ENCODE data around the genes SRRM2, ZNF213 and ZNF75A.

DNA sequence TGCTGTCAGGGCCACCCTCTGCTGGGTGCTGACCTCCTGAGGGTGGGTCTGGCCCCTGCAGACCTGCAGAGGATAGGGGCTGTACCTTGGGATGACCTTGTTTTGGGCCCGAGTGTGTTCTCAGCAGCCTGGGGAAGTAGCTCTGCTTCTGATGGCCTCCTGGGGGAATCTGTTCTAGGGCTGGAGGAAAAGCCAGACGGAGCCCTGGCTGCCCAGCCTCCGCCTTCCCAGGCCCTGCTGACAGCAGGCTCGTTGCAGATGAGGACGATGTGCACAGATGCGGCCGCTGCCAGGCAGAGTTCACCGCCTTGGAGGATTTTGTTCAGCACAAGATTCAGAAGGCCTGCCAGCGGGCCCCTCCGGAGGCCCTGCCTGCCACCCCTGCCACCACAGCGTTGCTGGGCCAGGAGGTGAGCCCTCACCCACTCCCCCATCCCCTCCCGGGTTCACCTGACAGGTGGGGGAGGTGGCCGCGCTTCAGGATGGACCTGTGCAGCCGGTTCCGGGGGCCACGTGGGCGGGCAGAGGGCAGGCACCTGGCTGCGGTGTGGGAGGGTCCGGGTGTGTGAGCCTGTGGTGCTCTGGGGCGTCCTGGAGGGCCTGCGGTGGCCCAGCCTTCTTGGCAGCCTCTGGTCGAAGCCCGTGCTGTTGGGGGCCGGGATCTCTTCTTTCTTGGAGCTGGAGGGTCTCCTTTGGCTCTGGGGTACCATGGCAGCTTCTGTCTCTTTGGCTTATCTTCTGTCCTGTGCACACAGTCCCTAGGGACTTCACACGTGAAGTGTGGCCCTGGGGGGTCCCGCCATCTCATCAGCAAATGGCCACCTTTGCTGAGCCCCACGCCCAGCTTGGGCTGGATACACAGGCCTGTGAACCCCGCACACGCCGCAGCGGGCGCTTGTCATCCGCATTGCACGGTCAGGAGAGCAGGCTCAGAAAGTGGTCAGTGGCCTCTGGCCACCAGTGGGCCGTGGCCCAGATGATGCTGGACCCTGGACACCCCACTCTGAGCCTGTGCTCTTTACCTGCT lies 5.0 kb downstream of the E4F1 start:
- RRBS, 2 experiments: 91 to 93% methylated on average over 15 of the region's 36 CpGs

DNA sequence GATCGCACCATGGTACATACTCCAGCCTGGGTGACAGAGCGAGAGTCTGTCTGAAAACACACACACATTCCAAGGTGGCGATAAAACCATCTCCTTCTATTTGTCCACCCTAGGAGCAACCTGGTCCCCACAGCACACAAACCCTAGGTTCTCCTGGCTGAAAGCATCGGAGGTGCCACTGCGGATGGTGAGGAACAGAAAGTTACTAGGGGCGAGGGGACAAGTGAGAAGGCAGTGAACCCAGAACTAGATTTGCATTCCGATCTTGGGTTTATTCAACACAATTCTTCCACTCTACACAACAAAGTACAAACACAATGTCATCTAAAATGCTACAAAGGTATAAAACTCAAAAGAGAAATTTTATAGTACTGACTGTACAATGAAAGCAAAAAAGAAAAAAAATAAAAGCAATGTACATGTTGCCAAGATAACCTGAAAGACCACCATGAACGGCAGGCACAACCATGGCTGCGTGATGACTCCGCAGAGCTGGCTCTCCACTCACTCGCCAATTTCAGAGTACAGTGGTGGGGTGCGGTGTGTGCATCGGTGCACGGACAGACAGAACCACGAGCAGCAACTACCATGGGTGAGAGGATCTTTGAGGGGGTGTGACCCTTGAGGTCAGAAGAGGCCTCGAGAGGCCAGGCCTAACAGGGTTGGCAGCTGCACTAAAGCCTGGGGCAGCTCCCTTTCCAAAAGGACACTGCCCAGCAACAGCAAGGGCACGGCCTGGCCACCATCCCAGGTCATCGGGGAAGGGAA lies 1.7 kb upstream of the ECI1 start:
- RRBS, 2 experiments: no CpG with 5 or more reads among the region's 18 CpGs

DNA sequence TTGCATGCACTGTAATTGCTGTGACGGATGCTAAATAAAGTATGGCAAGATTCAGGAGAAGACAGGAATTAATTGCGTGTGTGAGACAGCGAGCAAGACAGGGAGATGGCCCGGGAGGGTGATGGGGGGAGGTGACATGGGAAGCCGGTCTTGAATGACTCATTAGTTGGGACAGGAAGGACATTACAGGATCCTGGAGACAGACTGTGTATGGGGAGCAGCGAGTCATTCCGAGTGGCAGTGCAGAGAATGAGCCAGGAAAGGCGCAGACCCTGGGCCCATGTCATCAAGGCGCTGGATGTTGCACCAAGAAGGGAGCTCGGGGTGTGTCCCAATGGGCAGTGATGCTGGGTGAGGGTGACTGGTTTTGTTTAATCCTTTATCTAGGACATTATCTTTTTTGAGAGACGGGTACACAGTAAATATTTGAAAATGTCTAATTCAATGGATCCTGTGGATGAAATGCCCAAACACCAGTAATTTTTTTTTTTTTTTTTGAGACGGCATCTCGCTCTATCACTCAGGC lies 6.4 kb downstream of the ABCA3 start:
- RRBS, 2 experiments: no CpG with 5 or more reads among the region's 13 CpGs

DNA sequence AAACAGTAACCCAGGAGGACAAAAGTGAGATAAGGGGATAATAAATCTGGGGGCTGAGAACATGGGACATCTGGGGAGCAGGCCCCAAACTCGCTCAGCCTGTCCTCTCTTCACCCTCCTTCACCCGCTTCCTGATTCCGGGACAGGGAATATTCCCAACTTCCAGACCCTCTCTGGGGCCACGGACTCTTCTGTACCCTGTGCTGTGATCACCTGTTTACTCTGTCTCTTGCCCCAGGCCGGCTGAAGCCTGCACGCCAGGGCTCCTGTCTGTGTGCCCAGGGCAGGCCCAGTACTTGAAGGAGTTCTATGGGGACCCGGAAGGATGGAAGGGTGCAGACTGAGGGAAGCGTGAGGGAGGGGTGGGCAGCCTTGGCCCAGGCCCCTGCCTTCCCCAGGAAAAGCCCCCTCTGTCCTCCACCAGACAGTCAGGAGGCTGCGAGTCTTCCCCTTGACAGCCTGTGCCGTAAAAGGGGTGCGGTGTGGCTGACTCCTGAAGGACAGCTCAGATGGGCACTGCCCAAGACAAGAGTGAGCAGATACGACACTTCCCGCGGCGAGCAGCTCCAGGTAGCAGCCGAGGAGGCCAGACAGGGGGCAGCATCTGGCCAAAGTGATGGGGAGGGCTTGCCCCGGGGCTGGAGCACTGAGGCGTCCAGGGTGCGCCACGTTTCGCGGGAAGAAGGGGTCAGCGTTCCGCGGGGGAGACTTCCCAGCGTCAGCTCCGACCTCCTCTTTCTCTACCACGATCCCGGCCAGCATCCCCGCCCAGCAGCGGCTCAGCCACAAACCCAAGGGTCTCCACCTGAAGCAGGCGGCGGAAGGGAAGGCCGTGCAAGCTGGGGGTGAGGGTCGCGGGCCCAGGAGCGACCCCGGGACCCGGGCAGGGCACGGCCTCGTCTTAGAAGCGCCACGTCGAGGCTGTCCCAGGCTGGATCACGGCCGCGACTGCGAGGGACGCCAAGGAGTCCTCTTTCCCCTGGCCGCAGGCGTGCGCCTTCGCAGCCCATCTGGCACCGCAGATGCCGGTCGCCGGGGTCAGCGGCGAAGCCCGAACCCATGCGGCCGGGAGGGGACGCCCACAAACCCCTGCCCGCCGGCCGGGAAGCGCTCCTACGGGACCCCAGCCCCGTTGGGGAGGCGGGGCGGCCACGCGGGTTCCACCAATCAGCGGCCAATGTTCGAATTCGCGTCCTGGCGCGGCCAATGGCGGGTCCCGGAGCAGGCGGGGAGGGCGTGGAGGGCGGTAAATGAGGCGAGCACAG lies 781 bp upstream of the CCNF start:
- RRBS, 2 experiments: 15 to 22% methylated on average over 8 to 24 of the region's 85 CpGs

GRCh38 chr16:2466810-2467907 lies 3.9 kb upstream of the NTN3 start:
- RRBS, 2 experiments: 80 to 84% methylated on average over 6 to 7 of the region's 62 CpGs

GRCh38 chr16:2507565-2508281 lies 6.0 kb upstream of the ATP6V0C start:
- RRBS, 2 experiments: no CpG with 5 or more reads among the region's 14 CpGs

DNA sequence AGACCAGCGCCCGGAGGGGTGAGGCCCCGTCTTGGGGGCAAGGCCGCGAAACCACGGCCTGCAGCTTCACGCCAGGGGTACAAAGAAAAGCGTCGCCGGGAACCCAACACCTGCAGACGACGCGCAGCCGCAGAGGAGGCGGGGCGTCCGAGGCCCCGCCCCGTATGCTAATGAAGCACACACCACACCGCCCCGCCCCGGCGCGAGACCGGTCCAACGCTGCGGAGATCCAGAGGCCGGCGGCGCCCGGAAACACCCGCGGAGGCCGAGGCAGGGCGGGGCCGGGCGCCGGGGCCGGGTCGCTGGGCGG lies 284 bp upstream of the ATP6V0C start:
- RRBS, 2 experiments: 1 to 4% methylated on average over 21 of the region's 41 CpGs

- RRBS, 2 experiments: no CpG with 5 or more reads among the region's 4 CpGs
Observed at GRCh38 chr16:2602445-2602748, 64.6 kb downstream of the PDPK1 start.

DNA sequence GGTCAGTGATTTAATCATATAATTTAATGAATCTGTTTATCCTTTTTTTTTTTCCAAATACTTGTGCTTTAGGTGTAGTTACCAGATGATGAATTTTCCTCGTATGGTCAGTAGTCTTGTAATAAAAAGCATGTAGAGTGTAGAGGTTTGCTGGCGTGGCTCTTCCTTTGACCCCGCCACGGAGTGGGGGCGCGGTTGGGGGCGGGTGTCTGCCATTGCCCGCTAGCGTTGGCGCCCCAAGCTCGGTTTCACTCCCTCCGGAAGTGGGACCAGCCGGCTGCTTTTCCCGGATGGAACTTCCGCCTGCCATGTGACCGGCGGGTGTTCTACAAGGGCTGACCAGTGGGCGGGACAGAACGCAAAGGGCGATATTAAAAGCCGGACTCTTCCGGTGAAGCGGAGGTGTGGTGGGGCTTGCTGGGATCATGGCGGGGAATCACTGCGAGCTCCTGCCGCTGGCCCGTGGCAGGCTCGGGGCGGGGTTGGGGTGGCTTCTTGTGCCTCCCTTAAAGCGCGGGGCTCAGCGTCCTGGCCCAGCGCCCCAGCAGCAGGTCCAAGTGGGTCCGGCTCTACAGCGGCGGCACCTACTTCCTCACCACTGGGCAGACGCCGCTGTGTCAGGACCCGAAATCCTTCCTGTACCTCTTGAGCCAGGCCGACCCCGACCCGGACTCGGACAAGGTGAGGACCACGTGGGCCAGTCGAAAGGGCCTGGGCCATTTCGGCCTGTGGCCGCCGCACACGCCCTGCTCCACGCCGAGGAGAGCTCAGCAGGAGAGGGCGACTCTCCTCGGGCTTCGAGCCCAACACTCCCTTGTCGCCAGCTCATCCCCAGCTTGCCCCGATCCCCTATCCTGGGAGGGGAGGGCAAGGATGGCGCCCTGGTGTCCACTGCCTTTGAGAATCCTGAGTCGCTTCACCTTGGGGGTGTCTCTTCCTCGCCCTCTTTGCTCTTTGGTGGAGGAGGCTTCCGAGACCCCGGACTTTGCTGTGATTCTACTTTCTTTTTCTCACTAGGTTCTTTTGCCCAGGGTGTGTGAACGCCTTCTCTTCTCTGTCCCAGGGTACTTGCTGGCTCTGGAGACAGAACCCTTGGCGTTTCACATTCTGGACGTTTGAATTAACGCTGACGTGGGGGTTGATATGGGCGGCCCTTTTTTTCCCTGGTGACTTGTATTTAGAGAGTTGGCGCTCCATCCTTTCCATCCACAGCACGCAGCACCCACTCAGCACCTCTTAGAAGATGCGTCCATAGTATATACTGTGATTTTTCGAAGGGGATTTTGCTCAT lies 65.7 kb downstream of the PDPK1 start:
- RRBS, 2 experiments: under 1 to 8% methylated on average over 9 of the region's 71 CpGs

- RRBS, 2 experiments: 5% methylated on average over 10 of the region's 146 CpGs; no CpG with 5 or more reads in 1 of the 2 experiments
Observed at GRCh38 chr16:2752137-2753239, at the start of gene SRRM2. Gene SRRM2, plus strand, starts transcription at chr16:2752638.

DNA sequence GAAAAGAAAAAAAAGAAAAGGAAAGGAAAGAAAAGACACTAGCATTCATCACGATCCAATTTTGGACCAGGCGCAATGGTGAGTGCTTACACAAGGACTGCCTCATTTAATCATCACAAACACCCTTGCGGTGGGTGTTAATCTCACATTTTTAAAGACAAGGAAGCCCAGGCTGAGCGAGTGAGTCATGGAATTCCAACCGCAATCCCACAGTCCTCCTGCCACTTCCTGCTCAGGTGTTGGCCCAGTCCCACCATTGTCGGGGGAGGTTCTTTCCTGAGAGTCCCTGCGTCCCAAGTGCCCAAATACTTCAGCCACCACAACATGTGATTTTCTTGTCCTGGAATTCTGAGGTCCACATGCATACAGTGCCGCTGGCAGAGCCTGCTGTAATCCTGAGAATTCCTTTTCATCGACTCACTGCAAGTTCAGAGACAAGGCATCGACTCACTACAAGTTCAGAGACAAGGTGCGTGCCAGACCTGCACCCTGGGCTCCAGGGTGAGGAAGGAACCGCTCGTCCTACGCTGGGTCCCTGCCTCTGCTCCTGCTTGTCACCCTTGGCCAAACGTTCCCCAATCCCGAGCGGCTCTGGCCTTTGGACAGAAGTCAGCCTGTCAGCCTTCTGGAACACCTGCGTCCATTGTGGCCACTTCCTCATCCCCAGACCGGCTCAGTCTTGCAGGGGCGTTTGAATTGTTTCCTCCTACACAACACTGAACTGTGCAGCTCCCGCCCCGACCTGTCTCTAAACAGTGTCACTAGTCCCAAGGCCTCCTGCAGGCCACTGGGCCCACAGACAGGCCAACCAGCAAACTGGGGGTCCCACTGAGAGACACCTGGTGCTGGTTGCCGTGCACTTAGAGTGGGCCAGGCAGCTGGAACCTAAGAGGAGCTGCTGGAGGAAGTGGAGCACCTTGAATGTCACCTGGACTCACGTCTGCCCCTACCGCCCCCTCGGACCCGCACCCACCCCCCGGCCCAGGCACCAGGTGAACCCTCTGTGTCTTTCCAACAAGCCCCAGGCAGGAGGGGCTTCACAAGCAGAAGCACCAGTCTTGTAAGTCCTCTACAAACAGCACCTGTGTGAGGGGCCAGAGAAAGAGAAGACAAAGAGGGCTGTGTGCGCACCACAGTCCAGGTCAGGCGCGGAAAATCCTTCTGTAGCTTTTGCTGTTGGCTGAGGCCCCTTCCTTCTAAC lies 6.0 kb downstream of the ZG16B start:
- RRBS, 2 experiments: no CpG with 5 or more reads among the region's 31 CpGs

DNA sequence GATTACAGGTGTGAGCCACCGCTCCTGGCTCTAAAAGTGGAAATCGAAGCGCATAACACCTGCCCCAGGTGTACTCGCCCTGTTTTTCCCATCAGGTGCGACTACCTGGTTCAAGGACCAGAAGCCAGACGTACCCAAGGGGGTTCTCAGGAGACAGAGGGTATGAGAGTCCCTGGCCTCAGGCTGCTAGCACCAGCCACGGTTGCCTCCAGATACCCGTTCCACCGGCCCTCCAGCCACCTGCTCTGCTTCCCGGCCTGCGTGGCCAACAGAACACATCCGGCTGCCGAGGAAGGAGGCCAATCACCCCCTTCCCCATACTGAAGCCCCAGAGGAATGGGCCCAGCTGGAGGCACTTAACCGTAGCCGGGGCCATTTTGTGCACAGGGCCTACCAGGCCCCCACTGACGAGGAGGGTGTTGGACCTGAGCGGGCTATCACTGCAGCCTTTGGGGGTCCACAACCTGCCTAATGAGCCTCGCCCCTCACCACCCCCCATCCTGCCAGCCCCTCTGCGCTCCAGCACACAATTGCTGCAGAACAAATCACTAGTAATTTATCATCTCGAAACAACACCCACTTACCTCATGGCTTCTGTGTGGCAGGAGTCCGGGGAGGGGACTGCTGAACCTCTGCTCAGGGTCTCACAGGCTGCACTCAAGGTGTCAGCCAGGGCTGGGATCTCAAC lies 10.3 kb upstream of the KREMEN2 start:
- RRBS, 2 experiments: 73 to 81% methylated on average over 4 of the region's 21 CpGs

DNA sequence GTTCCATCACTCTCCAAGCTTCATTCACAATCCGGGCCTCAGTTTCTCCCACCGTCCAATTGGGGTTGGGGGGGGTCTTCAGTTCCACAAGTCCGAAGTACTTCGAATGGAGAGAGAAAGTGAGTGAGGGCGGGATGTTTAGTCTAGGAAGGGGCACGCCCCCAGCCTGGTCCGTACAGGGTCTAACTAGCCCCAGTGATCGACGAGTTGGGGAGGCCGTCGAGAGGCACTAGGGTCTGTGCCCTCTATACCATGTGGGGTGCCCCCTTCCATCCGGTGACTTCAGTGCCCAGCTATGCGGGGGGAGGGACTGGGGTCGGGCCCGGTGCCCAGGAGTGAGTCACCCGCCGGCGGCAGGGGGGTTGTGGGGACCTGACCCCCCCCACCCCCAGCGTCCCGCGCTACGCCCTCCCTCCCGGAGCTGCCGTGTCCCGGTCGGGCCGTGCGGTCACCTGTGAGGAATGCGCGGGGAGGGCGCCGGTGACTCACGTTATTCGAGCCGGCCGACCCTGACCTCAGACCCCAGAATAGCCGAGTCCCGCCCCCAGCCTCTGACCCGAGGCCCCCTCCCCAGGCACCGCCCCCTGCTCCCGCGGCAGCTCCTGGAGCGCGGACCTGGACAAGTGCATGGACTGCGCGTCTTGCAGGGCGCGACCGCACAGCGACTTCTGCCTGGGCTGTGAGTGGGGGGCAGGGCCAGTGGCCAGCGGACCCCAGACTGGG lies 634 bp downstream of the TNFRSF12A start:
- RRBS, 2 experiments: 1 to 7% methylated on average over 20 of the region's 51 CpGs

- RRBS, 2 experiments: no CpG with 5 or more reads among the region's 4 CpGs
Observed at GRCh38 chr16:3038838-3039218, 2.1 kb upstream of the BICDL2 start.

- RRBS, 2 experiments: no CpG with 5 or more reads among the region's 6 CpGs
Observed at GRCh38 chr16:3087797-3088217, 11.3 kb downstream of the ZSCAN10 start.

DNA sequence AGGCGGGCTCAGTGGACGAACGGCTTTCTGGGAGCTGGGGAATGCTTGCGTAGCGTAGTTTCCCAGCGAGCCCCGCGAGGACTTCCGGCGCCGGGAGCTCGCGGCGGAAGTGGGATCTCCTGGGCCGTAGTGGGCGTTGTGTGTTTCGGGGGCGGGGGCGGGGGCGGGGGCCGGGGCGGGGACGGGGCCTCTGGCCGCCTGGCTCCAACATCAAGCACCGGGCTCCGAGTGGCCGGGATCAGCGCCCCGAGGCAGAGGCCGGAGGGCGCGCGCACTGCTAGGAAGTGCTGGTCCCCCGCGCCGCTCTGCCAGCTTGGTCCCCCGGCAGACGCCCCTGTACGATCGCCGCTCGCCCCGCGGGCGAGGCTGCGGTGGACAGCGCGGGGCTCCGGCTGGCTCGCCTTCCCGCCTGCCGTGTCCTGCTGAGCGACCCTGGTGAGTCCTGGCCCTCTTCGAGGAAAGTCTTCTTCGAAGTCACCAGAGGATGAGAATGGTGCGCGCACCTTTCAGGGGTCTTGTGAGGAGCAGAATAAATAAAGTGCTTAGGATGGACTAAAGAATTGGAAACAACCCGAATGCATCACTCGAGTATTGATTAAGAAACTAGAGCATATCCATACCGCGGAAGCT lies at the start of gene ZNF213:
Gene ZNF213, plus strand, starts transcription at position 77 of the 630 bp plus-strand sequence.
- RRBS, 2 experiments: under 1 to 4% methylated on average over 34 of the region's 61 CpGs

DNA sequence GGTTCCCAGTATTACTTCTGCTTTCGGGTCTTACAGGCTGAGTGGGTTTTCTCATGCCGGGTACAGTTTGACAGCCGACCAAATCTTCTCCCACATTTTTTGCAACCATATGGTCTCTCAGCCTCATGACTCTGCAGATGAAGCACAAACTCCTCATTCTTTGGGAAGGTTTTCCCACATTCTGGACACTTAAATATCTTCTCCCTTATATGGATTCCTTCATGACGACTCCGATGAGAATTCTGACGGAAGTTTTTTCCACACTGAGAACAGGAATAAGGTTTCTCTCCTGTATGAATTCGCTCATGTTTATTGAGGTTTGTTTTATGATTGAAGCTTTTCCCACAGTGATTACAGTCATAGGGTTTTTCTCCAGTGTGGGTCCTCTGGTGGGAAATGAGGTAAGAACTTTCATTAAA lies 11.1 kb downstream of the ZNF200 start:
- RRBS, 2 experiments: no CpG with 5 or more reads among the region's 7 CpGs

DNA sequence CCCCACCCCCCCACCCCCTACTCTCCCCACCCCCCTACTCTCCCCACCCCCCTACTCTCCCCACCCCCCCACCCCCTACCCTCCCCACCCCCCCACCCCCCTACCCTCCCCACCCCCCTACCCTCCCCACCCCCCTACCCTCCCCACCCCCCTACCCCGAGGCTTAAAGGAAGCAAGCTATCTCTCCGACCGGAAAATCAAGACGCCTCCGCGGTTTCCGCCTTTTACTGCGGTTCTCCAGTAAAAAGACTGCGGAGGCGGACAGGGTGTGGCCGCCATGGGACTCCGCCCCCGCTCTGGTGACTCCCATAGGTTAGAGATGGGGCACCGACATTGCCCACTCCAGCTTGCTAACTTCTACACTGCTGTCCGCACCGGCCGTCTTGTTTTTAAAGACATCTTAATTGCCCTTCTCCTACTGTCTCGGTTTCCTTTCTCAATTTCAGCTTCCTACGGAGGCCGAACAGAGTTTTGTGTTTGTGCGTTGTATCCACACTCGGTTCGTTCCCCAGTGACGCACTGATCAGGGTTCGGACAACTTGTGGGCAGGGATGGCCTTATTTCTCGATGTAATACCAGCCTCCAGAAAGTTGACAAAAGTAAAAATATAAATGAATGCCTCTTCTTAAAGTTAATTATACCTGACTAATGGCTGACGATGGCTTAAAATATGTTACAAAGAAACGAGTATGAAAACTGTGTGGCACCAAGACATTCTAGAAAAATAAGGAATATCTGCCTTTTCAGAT lies 994 bp upstream of the ZNF200 start:
- RRBS, 2 experiments: no CpG with 5 or more reads among the region's 28 CpGs

DNA sequence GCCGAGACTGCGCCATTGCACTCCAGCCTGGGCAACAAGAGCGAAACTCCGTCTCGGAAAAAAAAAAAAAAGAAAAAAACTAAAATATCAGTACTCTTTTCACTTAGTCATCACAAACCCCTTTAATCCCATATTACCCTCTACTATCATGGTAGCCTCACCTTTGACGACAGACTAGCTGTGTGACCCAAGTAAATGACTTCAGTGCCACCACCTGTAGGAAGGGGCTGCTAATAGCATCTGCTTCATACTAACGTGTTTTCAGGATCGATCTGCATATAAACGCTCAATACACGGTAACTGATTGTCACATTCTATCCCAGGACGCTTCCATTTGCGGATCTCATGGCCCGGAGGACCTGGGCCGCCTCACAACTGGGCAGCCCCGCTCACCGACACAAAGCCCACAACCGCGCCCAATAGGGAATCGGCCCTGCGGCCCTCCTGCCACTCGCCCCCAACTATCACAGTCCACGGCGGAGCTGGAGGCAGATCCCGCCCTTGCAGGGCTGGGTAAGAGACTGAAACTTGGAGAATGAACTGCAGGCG lies 1.1 kb upstream of the ZNF263 start:
- RRBS, 2 experiments: no CpG with 5 or more reads among the region's 25 CpGs

- RRBS, 2 experiments: 2 to 6% methylated on average over 42 to 45 of the region's 120 CpGs
Observed at GRCh38 chr16:3304850-3306200, at the start of gene ZNF75A. Gene ZNF75A, plus strand, starts transcription at chr16:3305497.